Fibroblast of the aortic adventitia (primary cell): ENCODE measurements around the gene COLGALT1.

GRCh38 chr19:17530548-17531071, 3.5 kb downstream of the NIBAN3 start:
- CAGE, long polyA plus RNA, result no peak

DNA sequence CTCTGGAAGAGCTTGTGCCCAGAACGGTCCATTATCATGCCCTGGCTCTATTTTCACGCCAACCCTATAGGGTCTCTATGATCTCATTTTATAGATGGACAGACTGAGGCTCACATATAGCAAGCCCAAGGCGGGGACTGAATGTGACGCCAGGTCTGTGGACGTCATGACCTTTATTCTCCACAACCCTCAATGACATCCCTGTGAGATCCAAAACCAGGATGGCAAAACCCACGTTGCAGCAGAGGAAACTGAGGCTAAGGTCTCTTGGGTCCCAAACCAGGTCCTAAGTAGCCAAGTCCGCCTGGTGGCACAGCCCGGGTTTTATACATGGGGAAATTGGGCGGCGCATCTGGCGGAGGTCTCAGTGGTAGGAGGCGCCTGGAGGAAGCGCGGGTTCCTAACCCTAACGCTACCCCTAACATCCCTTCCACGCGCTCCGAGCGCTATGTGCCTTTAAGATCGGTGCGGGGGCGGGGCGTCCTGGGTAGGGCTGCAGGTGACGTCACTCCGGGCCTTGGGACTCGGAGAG, 343 bp upstream of the COLGALT1 start:
- CAGE, long polyA plus RNA, result no peak

- CAGE, long polyA plus RNA, result start-site peak on the plus strand at chr19:17555658-17555711, 107 and 33 reads in 2 replicates
These were observed at the start of gene COLGALT1 for GRCh38 chr19:17555572-17556689. TSS of gene COLGALT1 (plus strand) at chr19:17555649.

GRCh38 chr19:17616207-17617364, 61.1 kb downstream of the COLGALT1 start:
- CAGE, long polyA plus RNA, result no peak

DNA sequence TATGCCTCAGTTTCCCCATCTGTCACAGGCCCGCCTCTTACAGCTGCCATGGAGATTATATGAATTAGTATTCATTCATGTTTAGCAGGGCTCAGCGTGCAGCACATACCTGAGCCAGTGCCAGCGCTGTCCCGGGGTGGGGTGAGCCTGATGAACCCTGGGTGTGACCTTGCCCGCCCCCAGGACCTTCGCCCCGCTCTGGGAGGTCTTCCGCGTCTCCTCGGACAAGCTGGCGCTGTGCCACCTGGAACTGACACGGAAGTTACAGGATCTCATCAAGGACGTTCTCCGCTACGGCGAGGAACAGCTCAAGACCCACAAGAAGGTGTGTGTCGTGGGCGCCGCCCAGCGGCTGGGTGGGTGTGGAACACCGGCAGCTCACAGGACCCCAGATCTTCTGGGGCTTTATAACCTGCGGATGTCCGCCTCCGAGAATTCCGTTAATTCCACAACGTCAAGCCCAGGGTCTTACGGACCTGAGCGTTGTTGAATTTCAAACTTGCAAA, 15.3 kb downstream of the FCHO1 start:
- CAGE, long polyA plus RNA, result no peak

- CAGE, long polyA plus RNA, result no peak
These were observed 15.9 kb upstream of the B3GNT3 start for GRCh38 chr19:17779160-17779333.

- CAGE, long polyA plus RNA, result no peak
These were observed 10.5 kb upstream of the B3GNT3 start for GRCh38 chr19:17784239-17785067.

DNA sequence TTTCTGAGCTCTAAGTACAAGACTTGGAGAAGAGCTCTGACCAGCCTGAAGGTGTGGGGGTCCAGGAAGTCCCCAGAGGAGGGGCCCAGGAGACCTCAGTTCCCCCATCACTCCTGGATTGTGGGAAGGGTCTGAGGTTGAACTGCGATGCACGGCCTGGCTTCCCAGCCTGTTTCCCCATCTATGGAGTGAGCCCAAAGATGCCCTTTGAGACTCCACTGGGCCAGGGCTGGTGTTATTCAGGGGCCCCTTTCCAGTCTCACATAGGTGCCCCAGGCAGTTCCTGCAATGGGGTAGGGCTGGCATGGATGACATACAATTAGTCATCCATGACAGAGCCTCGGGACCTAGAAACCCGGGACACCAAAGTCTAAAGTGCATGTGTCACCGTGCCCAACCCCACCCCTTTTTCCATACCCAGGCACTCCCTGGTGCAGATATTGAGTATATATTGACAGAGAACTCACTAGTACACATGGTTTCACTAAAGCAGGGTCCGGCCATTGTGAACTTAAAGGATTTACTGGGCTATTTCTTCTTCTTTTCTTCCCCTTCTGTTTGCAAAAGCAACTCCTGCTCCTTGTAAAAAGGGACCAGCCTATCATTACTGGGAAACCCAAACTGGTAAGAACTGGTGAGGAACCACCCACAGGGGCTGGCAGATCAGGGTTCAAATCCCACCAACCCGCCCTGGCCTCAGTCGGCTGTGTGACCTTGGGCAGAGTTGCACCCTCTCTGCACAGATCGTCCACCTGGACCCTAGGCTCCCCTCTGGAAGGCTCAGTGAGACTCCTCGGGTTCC, 2.6 kb downstream of the B3GNT3 start:
- CAGE, long polyA plus RNA, result no peak

- CAGE, long polyA plus RNA, result no peak
These were observed 327 bp downstream of the RPL18A start for GRCh38 chr19:17860065-17860408.

DNA sequence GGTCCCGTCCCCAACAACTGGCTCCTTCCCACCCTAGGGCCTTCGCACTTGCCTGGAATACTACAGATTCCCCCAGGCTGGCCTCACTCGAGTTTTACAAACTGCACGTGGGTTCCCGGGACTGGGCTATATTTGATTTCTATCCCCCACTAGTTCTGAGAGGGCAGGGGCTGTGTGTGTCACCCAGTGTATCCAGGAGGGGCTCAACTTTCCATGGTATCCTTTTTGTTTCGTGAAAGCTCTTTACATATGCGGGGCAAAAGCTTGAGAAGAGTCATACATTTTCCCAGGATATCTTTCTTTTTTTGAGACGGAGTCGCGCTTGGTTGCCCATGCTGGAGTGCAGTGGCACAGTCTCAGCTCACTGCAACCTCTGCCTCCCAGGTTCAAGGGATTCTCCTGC, 4.8 kb downstream of the RPL18A start:
- CAGE, long polyA plus RNA, result no peak

DNA sequence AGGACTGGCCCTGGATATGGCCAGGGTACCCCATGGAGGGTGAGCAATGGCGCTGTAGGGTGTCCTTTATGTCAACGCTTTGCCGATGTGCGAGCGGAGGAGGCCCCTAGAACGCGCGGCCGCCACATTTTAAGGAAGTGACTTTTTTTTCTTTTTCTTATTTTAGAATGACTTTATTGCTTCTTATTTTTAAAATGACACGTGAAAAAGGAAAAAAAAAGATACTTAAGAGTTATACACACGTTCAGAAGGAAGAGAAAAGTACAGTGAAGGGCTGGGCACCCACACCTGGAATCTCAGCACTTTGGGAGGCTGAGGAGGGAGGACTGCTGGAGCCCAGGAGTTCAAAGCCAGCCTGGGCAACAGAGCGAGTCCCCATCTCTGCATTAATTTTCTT, 12.7 kb downstream of the KCNN1 start:
- CAGE, long polyA plus RNA, result no peak

- CAGE, long polyA plus RNA, result no peak
These were observed 18.2 kb downstream of the KCNN1 start for GRCh38 chr19:17985241-17985459.

DNA sequence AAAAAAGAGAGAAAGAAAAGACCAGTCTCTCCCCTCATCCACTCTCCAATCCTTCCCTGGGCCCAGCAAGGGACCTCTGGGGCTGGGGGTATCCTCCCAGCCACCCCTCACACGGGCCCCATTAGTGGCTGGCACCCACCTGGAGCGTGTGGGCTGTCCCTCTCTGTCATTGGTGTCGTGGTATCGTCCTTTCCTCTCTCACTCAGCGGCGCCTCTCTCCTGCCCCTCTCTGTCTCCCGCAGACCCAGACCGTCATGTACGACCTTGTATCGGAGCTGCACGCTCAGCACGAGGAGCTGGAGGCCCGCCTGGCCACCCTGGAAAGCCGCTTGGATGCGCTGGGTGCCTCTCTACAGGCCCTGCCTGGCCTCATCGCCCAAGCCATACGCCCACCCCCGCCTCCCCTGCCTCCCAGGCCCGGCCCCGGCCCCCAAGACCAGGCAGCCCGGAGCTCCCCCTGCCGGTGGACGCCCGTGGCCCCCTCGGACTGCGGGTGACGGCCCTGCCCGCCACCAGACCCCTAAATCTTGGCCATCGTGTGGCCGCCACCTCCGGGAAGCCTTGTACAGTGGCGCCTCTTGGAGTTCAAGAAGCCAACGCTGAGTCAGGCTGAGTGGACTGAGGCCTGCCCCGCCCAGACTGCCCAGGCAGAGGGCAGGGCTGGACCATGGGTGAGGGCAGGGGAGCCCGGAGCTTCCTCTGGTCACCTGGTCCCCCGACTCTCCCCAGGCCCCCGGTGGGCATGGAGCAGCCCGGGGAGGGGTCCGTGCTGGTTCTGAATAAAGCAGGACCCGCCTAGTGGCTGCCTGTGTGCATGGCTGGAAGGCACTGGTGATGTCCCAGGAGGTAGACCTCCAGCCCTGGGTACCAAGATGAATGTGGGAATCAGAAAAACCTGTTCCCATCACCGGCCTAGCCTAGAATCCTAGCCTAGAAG, 9.8 kb upstream of the ARRDC2 start:
- CAGE, long polyA plus RNA, result no peak

DNA sequence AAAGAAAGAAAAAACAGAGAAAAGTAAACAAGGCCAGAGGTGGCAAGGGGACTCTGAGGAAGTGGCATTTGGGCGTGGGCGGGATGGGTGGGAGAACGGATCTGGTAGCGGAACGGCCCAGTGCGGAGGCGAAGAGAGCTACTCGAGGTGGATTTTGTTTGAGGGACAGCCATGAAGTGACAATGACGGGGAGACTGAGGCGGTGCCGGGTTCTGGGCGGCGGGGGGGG, 7.4 kb upstream of the ARRDC2 start:
- CAGE, long polyA plus RNA, result no peak

DNA sequence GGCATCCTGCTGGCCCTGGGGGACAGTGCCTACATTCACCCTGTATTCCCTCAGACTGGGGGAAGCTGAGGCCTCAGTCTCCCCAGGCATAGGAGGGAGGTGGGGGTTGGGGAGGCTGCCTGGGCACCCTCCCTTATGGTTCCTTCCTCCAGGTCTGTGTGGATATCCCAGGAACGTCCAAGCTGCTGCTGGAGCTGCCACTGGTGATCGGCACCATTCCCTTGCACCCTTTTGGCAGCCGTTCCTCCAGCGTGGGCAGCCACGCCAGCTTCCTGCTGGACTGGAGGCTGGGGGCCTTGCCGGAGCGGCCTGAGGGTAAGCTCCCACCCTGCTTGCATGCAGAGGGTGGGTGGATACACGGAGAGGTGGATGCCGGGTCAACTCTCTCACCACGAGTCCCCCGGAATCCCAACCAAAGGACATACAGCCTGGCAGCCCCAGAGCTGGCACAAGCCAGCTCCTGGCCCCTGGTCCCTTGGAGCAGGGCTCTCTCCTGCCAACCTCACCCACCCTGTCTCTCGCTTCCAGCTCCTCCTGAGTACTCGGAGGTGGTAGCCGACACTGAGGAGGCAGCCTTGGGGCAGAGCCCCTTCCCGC, 2.2 kb downstream of the ARRDC2 start:
- CAGE, long polyA plus RNA, result no peak

- CAGE, long polyA plus RNA, result no peak
These were observed 11.7 kb downstream of the MAST3 start for GRCh38 chr19:18109332-18109624.

DNA sequence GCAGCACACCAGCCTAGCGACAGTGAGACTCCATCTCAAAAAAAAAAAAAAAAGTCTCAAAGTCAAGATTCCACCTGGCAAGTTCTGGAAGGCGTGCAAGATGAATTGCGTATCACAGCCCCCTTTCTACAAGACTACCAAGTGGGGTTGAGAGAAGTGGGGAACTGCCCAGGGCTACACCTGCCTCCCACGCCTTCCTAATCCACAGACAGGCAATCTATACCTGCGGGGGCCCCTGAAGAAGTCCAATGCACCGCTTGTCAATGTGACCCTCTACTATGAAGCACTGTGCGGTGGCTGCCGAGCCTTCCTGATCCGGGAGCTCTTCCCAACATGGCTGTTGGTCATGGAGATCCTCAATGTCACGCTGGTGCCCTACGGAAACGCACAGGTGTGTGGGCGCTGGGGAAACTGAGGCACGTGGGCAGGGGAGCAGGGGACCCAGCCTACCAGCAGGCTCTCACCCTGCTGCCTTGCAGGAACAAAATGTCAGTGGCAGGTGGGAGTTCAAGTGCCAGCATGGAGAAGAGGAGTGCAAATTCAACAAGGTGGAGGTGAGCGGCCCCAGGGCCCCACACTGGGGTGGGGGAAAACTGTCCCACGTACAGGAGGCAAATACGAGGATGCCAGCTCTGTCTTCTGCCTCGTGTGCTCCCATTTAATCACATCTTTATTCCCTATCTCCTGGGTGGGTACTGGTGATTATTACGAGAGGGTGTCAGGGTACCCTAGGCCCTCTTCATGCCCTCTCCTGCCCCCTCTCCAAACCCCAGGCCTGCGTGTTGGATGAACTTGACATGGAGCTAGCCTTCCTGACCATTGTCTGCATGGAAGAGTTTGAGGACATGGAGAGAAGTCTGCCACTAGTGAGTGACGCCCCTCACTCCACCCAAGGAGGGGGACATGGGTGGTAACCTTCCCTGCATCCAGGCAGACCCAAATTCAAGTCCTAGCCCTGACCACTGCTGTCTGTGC, 1.5 kb downstream of the IFI30 start:
- CAGE, long polyA plus RNA, result no peak

- CAGE, long polyA plus RNA, result no peak
These were observed 9.9 kb downstream of the IQCN start for GRCh38 chr19:18264063-18265128.

- CAGE, long polyA plus RNA, result no peak
These were observed 1.4 kb downstream of the JUND start for GRCh38 chr19:18279914-18280535.

DNA sequence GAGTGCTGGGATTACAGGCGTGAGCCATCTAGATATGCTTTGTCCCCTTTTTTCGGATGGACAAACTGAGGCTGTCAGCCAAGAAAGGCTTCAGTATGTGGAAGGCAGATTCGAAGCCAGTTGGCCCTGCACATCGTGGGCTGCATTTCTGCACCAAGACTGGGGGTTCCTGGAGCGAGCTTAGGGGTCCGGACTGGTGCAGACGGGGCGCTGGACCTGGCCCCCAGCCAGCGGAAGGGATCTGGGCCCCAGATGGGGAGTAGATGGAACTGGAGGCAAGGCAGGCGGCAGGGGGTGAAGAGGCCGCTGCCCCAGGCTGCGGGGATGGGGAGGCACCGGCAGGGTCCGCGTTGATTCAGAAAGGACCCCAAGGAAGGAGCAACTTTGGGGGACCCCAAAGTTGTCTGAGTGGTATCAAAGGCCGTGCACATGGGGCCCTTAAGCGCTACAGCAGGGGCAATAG, 9.7 kb upstream of the JUND start:
- CAGE, long polyA plus RNA, result no peak